WTC11 (cell line): ENCODE measurements around the gene PRTFDC1.

GRCh38 chr10:24080105-24080541 is 128.8 kb upstream of the KIAA1217 start:
- PRO-cap = no peak

- PRO-cap = no peak
These were observed 93.6 kb upstream of the KIAA1217 start for GRCh38 chr10:24115252-24115881.

DNA sequence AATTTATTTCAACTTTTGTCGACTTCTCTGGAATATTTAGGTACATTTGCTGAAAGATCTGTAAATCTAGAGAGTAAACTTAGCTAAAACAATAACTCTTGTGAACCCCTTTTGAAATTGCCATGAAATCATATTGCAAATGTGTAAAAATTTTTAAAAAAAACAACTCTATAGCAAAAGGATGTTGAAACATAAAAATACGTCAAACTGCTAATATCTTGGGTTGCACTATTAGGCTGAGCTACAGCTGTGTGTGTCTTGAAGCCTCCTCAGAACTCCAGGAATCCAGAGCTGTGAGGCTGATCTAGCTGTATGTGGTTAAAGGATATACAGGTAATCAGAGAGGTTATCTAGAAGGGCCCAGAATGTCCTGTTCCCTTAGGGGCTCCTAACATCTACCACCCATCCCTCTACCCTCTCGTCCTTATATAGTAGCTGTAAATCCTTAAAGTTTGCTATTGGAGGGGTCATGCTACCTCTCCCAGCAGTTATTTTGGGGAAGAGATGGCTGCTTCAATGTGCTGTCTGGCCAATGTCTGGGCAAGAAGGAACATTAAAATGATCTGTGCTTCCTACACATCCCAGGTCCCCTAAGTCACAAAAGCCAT is 89.5 kb upstream of the KIAA1217 start:
- PRO-cap = no peak

DNA sequence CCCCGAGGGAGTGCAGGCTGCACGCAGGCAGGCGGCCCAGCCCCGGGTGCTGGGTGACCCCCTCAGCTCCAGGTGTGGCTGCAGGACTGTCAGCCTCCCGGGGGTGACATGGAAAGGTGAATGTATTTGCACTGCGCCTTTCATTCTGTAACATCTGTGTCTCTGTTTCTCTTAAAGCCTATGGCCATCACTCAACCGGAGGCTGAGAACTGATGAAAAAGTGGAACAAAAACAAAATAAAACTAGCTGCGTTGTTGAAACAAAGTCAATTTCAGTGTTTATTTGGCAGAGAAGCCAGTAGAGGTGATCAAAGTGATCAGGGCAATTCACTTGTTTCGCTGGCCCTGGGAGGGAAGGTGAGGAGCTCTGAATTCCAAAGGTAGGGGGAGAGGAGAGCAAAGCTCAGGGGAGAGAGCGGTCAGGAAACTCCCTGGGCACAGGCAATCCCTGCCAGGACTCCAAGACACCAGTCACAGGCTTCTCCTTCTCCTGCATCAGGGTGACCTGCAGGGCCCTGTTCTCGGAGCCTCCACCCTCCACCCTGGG is 6.9 kb upstream of the KIAA1217 start:
- PRO-cap = unidirectional peak, plus-strand start at position 443 of the sequence

DNA sequence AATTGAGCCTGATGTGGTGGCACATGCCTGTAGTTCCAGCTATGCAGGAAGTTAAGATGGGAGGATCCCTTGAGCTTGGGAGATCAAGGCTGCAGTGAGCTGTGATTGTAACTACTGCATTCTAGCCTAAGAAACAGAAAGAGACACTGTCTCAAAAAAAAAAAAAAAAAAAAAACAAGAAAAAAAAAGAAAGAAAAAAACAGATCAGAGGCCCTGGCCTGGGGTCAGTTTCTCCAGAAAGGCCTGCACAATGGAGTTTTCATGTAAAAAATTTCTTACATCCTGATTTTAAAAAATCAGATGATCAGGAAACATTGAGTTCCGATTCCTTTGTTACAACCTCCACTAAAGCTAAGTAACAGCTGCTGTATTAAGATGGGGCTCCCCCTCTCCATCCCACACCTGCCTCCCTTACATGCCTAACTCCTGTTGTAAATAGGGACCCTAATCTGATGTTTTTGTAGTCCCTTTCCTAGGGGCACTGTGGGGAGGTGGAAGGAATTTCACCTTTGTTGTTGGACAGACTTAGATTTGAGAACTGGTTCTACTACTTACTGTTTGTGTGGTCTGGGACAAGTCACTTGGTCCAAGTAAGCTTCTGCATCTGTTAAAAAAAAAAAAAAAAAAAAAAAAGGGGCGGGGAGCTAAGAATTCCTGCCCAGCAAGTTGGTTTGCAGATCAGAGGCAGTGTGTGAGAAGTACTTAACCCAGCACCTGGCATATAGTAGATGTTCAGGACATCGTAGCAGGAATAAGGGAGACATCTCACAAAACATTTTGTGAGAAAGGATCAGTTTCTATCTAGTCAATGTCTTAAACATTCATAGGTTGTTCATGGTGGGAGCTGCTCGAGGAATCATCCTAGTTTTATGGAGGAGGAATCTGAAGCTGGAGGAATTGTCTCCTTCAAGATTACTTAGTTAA is 42.6 kb downstream of the KIAA1217 start:
- PRO-cap = no peak

GRCh38 chr10:24532066-24532642 is 191.5 kb downstream of the ARHGAP21 start:
- PRO-cap = no peak

DNA sequence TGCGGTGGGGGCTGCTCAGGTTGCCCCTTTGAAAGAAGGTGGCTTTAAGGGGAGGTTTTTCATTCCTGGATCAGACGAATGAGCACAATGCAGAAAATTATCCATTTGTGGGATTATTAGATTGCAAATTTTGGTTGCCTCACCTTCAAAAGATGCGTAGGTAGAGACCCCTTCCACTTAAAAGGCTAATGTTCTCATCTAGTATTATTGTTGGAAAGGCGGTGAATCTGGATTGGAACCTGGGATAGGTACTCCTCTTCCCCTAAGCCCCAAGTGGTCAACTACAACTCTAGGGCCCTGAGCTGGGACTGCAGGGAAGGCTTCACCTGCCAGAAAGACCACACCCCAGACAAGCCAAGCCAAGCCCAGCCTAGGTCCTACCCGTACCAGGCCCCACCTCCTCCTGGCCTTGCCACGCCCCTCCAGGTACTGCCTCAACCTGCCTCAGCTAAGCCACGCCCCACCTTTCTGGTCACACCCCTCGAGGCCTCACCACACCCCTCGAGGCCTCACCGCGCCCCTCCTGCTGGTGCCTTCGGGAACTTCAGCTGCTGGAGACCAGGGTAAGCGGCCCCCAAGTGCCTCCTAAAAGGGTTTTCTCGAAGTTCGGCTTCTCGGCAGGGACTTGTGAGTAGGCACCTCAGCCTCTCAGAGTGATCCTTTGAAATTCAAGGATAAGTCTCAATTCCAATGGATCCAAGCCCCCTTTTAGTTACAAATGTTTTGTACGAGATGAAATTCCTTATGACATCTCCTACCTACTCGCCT is 171.4 kb downstream of the ARHGAP21 start:
- PRO-cap = no peak

DNA sequence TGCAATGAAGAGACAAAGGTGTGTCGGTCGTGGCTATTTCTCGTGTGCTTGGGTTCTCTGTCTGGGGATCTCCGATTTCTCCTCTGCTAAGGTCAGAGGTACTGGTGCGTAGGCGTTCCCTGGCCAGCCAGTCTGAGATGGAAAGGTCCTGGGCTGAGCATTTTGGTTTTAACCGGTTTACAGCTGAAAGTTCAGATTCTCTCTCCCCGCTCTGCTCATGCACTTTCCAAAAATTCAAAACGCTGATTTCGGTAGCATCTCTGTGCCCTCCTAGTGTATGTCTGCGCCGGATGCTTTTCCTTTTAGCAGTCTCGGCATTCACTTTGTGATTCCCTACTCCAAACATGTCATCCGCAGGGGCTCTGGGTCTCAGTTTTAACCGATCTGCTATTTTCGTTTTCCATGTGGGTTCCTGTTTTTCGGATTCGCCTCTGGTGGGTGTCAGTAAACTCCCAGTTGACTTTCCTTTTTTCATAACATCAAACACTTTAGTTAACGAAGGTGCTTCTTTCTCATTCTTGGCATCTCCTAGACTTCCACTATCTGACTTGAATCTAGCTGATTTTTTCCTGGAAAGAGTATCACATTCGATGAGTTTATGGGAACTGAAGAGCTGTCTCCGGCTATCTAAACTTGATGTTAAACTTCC is 139.0 kb downstream of the ARHGAP21 start:
- PRO-cap = no peak

GRCh38 chr10:24952088-24952691 is at the start of gene PRTFDC1:
Gene PRTFDC1 (minus strand): TSS chr10:24952606.
- PRO-cap = bidirectional peak, plus-strand start at chr10:24952350, minus-strand start at chr10:24952603

DNA sequence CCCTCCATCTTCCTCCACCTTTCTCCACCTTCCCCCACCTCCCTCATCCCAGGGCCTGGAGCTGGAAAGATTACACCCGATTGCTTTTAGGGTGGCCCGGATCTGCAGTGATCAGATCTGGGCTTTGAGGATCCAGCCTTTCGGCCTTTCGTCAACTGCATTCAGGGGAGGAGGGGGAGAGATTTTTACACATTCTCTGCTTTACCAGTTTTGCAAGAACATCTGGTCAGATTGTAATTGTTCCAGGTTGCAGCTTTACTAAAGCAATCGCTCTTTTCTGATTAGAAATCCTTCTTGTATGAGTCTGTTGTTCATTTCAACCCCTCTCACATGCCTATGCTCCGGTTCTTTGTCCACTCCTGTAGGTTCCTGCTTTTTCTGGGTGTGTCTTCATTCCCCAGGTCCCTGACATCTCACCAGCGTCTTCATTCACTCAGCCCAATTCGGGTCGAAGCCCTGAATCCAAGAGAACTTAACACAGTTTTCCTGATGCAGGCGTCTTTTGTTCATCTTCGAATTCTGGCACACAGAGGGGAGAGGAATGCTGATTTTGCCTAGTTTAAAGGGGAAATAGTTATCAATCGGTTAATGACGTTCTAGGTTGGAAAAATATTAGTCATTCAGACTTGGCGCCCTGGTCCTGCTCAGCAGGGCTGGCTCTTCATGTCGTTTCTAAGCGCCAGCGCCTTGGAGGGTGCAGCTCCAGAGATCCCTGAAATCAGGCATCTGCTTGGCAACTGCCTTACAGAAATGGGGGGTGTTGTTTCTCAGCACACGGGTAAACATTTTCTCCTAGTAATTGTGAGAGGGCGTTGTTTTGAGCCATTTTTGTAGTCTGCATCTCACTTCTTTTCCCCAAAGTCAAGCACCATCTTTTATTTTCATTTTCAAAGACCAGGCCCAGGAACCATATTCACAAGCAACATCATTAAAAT is 1.1 kb upstream of the PRTFDC1 start:
- PRO-cap = no peak

DNA sequence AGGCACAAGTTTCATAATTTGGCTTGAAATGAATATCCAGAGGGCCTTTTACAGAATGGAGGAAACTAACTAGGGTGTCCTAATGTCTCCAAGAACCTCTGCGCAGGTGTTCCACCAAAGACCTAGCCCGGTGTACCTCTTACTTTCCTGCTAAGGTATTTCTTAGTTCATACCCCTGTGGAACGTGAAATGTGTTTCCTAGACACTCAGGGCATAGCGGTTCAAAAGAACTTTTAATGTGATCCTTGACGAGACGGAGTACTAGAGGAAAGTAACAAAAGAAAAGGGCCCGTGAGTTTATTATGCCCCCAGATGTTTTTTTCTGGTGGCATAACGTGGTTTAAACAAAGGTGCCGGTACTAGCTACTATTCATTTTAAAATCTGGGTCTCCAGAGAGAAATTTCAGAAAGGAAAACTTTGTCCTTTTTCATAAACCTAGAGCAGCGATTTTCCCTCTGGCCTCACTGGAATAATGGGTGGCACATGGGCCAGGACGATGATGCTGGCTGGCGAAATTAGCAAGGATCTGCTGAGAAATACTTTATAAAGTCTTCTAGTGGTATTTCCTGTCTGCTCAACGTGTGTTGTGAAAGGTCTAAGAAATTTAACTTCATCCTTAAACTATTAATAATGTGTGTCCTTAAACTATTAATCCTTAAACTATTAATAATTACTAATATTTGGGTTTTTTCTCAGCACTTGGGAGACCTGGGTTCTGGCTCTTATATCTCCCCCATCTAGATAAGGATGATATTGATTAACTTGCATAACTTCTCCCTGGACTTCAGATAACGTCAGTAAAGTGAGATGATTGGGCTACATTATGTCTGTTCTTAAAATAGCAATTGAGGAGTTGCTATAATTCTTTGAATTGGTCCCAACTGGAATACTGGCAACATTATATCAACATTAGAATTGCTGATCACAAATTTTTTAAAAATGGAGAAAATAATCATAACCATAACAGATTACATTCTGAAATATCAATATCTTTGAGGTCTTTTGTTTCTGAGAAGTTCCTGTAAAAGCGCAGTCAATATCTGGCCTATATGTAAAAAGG is 1.6 kb downstream of the APBB1IP start:
- PRO-cap = no peak

DNA sequence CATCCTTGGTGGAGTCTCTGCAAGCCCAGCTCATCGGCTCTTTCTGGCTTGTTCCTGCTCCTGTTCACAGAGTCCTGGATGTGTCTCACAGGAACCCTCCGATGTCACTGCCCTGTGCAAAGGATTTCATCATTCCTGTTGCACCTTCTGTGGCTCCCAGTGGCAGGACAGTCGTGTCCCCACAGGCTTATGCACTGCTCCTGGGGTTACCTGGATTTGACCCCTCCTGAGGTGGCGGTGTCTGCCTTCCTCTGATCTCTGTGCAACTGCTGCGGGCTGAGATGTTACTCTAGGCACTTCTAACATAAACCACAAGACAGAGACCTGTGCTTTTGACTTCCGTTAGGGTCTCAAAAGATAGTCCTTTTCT is 30.6 kb downstream of the APBB1IP start:
- PRO-cap = no peak

DNA sequence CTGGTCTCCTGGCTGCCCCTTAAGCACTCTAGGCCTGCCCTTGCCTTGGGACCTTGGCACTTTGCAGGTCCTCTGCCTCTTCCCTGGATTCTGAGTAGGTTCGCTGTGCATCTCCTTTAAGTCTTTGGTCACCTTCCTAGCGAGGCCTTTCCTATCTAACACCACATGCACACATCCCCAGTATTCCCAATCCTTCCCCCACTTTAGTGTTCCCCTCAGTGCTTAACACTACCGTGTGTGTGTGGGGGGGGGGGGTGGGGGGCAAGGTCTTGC is 67.8 kb downstream of the APBB1IP start:
- PRO-cap = no peak

DNA sequence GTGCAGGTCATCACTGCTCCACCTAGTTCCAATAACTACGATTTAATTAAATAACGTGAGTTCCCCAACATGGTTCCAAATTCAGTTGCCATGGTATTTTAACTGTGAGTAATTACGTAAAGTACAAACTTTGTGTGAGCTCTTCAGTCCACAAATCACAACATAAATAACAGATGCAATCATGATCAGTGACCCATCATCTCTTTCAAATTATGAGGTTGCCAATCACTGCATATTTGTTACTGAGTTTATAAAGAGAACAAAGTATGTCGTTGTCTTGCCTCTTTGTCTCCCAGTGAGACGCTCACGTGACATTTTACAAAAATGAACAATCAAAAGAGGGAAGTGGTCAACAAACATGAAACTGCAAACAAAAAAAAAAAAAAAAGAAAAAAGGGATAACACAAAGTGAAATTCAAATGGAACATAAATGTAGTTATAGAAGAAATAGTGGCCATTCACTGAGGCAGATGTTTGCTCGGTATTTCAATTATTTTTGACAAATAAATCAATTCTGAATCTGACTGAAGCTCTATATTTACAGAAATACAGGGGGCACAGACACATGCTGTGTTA is 122.7 kb upstream of the PDSS1 start:
- PRO-cap = no peak

DNA sequence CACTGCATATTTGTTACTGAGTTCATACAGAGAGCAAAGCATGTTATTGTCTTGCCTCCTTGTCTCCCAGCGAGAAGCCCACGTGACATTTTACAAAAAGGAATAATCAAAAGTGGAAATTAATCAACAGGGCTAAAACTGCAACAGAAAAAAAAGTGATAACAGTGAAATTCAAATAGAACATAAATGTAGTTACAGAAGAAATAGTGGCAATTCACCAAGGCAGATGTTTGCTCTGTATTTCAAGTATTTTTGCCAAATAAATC is 35.4 kb upstream of the PDSS1 start:
- PRO-cap = no peak

- PRO-cap = no peak
These were observed 3.3 kb downstream of the PDSS1 start for GRCh38 chr10:26700768-26701207.

- PRO-cap = no peak
These were observed 40.8 kb downstream of the PDSS1 start for GRCh38 chr10:26738187-26738769.

DNA sequence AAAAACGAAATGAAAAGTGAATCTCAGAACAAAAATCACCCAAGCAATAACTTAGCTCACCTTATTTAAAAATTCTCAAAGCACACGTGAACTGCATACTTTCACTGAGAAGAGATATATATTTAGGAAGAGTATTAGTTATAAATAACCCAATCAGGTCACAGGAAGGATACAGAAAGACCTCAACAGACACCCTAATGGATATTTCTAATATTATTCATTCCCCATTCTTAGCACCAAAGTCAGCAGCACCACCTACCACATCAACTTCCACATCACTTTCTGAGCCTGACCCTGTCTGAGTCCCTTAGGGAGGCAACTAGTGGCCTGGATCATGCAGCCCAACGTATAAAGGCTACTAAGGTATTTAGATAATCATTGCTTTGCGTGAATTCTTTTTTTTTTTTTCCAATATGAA is 2.7 kb downstream of the ABI1 start:
- PRO-cap = no peak

DNA sequence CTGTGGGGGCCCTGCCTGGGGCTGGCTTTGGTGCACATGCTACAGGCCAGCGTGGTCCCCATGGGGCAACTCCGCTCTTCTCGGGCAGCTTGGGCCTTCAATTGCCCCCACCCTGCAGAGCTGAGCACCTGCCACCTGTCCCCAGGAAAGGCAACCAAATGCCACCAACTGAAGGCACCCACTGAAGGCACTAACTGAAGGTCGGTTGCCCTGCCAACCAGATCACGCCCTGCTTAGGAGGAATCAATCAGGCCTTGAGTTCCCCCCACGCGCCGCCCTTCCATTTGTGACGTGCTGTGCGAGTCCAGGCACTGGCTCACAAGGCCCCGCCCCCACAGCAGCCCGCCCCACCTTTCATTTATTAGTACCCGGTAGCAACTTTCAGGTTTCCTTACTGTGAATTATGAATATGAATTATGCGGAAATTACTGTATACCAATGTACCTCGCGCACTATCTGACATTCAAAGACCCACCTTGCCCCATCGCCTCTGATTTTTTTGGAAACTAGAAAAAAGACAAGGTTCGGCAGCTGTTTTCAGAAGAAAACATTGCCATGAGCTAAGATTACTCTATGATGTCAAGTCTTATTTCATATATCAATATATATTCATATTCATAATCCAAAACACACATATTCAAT is 83.6 kb upstream of the ABI1 start:
- PRO-cap = no peak

GRCh38 chr10:27023466-27023822 is 76.8 kb downstream of the ANKRD26 start:
- PRO-cap = no peak